Hair follicular keratinocyte (primary cell): ENCODE data around the gene RBM7.

- RAMPAGE, long total RNA: no peak
These were observed 843 bp downstream of the C11orf71 start for GRCh38 chr11:114399457-114399879.

GRCh38 chr11:114400275-114401214 lies at the start of gene RBM7:
Gene RBM7, plus strand, starts transcription at chr11:114400666.
- RAMPAGE, long total RNA: start-site peak on the plus strand at chr11:114400598-114400713, 132 and 33 reads in 2 replicates

DNA sequence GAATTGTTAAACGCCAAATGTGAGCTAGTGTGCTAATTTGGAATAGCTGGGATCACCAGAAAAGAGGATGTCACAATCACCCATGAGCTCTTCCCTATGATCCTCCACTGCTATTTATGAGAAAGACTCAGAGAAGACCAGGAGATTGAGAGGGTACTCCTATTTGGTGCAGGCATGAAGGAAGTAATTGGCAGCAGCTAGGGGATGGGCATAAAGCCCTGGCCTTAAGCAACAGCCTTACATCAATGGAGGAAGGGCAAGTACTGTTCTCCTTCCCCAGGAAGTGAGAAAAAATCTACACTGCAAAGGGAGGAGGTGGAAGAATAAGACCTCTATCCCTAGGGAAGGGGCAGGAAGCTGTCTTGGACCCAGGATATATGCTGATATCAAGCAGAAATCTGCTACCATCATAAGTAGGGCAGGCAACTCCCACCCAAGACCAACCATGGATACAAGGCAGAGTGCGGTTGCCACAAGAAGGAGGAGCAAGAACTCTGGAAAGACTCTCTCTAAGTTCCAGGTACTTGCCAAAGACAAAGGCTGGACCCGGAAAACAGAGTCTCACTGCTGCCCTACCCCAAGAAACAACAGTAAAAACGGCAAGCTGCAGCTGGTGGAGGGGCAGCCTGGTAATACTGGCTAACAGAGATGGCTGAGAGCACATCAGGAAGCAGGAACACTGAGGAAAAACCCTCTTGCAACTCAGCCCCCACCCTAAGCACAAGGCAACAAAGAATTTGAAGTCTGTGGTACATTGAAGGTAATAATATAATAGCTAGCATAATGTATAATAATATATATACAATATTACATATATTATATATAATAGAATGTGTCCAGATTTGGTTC lies 27.8 kb upstream of the NXPE2 start:
- RAMPAGE, long total RNA: no peak

DNA sequence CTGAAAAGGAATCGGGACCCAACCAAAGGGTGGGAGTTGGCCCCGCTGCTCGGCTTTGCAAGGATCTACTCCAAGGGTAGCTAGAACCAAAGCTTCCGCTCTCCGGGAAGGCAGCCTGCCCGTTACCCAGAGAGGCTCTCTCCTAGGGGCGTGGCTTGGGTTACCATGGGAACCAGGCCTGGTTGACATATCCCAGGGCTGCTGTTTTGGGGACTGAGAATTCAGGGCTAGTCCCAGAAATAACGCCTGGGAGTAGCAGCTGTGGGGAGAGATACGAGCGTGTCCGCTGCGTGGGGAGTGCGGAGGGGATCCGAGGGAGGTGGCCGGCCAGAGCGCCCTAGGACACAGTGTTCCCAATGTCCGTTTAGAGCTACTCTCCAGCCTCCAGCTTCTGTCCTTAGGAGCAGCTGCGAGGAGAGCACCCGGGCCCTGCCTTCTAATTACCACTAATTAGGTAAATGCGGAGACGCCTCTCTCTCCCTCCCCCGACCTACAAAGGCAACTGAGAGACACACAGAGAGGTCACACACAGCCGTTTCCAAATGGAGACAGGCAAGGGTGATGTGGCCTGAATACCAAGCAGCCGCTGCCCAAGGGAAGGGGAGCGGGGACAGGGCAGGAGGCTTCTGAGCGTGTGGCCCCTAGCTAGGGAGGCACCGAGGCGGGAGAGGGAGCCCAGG lies 141.6 kb upstream of the CADM1 start:
- RAMPAGE, long total RNA: no peak

DNA sequence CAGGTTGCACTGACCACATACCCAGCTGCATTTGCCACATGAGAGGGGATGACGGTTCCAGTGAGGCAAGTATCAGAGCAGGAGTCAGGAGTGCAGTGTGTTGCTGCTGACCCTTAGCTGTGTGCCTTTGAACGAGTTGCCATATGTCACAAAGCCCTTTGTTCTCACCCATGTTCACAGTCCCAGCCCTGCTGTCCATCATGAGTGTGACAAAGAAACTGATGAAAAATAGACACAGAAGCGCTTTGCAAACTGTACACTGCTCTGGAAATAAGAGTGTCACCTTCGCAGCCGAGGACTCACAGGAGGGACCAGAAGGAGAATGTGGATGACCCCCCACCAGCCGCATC lies 568.8 kb upstream of the CADM1 start:
- RAMPAGE, long total RNA: no peak

- RAMPAGE, long total RNA: no peak
These were observed 610.0 kb downstream of the BUD13 start for GRCh38 chr11:116162675-116163201.

DNA sequence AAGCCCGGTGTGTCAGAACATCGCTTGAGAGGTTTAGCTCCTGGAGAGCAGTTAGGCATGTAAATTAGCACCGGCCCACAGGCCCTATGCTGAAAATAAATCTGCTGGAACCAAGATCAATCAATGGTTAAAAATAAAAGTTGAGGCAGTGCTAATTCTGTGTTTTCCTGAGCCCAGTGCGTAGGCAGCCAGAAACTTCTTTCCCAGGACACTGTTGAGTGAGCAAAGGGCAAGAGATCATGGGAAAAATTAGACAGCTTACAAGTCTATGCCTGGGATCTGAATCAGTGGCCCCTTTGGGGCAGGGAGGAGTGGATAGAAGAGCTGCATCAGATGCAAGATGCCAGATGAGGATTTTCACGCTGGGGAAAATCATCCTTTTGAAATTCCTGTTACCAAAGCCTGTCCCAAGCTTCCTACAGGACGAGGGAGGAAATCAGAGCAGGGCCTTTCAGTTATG lies 539.2 kb downstream of the BUD13 start:
- RAMPAGE, long total RNA: no peak

GRCh38 chr11:116366875-116367481 lies 405.8 kb downstream of the BUD13 start:
- RAMPAGE, long total RNA: no peak

- RAMPAGE, long total RNA: no peak
These were observed 5.1 kb downstream of the ZPR1 start for GRCh38 chr11:116782738-116783106.

GRCh38 chr11:116821646-116822133 lies 1.4 kb downstream of the APOA4 start:
- RAMPAGE, long total RNA: no peak

GRCh38 chr11:116936635-116937140 lies 99.3 kb upstream of the APOA1 start:
- RAMPAGE, long total RNA: no peak

DNA sequence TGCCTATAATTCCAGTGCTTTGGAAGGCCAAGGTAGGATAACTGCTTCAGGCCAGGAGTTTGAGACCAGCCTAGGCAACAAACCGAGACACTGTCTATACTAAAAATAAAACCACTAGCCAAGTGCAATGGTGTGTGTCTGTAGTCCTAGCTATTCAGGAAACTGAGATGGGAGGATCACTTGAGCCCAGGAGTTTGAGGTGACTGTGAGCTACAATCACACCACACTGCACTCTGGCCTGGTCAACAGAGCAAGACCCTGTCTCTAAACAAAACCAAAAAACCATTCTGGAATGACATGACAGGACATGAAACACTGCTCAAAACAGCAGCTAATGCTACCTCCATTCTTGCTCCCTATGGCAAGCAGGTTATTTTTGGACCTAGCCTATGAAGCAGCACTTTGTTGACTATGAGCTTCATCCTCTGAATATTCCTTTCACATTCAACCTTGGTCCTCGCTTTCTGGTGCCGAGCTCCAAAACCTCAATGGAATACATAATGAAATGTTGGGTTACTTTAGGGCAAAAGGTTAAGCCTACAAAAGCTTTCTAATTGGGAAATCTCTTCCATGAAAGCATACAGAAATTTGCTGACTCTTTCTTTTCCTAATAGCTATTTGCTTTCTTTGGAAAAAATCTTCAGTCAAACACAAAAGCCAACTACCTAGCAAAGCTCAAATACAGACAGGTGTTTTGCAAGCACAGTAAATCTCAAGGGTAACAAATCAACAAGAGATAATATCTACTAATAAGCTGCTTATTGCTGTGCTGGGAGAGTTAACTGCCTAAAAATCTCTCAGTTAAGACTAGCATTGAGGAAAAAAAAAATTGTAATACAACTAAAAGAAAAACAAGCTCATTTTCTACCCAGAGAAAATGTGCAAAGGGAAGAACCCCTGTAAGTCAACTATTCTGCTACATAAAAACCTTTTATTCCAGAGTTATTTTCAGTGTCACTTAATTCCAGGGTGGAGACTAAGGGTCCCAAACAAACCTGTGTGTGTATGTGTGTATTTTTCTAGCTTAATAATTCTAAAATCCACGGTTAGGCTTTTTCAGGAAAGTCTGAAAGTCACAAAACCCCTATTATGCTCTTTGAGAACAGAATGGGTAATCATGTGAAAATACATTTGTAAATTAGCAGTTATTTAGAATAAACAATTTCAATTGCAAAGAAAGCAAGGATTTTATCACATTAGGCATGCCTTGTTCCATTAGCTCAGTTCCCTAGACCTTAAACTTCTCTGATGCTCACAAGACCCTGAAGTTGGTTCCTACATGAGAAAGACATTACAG lies 20.9 kb downstream of the SIK3 start:
- RAMPAGE, long total RNA: no peak

DNA sequence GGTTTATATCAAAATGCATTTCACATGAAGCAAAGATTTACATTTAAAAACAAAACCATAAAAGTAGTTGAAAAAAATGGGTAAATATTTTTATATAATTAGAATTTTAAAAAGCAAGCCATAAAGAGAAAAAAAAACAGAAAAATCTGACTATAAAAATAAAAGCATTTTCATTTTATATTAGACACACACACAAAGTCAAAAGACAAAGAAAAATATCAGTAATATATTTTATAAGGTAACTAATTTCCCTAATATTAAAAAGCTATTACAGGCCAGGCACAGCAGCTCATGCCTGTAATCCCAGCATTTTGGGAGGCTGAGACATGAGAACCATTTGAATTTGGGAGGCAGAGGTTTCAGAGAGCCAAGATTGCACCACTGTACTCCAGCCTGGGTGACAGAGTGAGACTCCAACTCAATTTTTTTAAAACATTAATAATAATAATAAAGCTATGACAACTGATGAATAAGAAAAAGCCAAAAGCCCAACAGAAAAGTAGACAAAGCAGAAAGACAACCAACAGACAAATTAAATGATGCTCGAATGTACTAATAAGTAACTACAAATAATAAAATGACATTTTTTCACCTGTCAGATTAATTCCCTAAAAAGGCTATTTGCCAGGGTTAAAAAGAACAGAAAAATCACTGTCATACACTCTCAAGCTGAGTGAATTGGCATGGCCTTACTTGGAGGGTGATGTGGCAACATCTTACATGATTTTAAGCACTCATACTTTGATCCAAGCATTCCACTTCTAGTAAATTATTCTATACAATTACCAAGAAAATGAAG lies 18.4 kb downstream of the SIK3 start:
- RAMPAGE, long total RNA: no peak

GRCh38 chr11:117083552-117084005 lies 14.6 kb downstream of the SIK3 start:
- RAMPAGE, long total RNA: no peak

DNA sequence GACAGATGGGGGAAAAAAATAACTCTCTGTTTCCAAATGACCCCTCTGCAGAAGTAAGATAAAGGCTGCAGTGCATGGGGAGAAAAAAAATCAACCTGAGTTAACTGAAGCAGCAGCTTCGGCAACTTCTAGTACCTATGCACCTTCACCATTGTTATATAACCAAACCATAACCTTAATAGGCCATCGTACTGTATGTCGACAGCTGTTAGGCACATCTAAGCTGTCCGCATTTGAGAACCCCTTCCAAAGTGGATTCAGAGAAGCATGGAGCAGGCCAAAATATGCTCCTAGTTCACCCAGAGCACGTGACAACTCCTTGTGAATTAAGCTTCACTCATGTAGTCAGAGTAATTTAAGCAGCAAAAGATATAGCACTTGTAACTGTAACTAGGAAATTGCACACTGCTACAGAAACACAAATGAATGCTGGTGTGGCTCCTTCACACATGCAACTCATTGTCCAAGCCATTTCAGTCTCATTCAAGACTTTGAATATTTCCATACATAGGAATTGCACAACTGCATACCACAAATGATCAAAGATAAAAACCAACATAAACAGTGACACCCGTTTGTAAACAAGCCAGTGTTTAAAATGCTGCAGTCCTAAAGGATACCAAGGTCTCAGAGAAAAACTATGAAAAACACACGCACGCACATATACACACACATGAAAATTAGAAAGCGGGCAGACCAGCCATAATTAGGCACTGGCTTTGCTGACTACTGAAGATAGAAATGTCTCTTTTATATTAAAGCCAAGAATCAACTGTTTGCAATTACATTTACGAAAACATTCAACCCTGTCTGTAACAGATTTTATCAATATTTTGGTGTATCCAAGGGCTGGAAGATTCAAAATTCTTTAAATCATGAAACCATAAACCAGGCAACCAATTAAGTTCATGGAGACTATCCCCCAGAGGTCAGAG lies 2.5 kb downstream of the SIK3 start:
- RAMPAGE, long total RNA: no peak

DNA sequence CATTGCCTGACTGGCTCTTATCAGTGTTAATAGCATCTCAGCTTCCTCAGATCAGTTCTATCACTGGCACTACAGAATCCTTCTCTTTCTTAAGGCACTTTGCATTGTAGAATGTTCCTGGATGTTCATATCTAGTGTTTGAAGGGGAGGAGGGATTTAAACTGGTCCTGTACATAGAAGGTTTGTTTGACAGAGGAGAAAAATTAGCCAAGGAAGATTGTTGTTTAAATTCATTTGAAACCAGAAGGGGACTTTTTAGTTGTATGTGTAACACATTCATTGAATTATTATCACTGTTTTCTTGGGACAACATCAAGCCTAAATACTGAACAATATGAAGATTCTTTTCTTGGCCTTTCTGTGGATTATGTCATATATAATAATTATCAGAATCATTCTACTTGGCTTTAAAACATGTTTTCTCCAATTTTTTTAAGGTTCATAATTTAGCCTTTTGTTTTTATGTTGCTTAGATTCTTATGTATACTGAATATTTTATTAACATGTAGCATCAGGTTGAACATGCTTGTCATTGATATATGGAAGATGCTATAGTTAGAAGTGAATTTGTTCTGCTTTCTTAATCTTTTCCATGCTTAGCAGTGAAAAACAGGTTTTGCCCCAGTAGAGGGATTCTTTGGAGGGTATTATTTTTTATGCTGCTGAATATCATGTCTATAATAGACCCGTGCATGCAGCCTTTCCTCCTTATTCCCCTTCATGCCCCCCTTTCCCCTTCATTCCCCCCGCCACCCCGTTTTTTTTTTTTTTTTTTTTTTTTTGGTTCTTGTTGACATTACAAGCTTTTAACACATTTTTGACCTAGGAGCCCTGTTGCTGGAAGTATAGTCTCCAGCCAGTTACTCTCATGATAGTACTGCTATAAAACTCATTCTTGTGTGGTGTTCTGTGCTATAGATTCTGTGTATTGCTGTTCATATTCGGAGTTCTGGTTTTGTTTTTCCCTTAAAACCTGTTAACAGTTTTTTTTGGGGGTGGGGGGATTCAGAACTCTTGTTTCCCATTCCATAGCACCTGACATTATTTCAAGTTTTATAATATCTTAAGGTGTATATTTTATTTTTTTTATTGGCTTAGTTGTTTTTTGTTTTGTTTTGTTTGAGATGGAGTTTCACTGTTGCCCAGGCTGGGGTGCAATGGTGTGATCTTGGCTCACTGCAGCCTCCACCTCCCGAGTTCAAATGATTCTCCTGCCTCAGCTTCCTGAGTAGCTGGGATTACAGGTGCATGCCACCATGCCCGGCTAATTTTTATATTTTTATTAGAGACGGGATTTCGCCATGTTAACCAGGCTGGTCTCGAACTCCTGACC lies 10.4 kb upstream of the SIDT2 start:
- RAMPAGE, long total RNA: no peak

- RAMPAGE, long total RNA: no peak
These were observed 784 bp downstream of the SIDT2 start for GRCh38 chr11:117179057-117179996.

DNA sequence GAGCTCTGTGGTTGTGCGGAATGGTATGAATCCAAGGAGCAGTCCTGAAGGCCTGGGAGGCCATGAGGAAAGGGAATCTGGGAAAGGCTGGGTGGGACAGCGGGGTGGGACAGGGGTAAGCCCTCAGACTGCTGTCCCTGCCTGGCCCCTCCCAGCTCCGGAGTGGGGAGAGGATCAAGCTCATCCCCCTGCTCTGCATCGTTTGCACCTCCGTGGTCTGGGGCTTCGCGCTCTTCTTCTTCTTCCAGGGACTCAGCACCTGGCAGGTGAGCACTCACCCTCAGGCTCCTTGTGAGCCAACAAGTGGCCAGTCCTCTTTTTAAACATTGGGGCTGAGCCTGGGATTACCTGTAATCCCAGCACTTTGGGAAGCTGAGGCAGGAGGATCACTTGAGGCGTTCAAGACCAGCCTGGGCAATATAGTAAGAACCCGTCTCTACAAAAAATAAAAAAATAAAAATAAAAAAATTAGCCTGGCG lies 5.4 kb upstream of the TAGLN start:
- RAMPAGE, long total RNA: no peak

DNA sequence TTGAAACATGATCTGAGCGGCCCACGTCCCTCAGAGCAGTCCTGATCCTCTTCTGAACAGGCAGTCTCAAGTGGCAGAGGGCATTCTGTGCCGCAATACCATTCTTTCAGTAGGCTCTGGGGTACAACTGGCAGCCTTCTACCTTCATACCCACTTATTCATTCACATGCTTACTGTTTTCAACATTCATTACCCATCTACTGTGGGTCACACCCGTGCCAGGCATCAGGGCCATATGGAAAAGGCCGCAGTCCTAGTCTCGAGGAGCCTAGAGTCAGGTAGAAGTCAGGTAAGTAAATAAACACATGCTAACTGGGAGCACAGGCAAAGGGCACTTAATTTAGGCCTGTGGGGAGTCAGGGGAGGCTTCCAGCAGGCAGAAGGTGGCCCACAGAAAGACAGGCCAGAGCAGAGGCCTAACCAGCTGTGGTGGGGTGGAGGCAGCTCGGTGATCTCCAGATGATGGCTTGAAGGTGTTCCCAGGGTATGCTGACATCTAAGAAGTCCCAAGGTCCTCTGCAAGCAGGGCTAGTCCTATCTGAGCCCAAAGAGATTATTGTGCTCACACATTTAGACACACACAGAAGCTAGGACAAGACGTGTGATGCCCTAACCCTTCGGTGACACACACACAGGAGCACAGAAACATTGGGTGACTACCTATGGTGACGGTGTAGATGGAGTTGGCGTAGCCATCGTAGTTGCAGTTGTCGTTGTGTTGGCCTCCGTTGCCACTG lies 8.3 kb downstream of the PCSK7 start:
- RAMPAGE, long total RNA: no peak

- RAMPAGE, long total RNA: no peak
These were observed 7.1 kb downstream of the RNF214 start for GRCh38 chr11:117239396-117240147.